Mesenchymal stem cell of Wharton's jelly (primary cell): ENCODE measurements around the genes UBL7, CLK3 and C15orf39.

DNA sequence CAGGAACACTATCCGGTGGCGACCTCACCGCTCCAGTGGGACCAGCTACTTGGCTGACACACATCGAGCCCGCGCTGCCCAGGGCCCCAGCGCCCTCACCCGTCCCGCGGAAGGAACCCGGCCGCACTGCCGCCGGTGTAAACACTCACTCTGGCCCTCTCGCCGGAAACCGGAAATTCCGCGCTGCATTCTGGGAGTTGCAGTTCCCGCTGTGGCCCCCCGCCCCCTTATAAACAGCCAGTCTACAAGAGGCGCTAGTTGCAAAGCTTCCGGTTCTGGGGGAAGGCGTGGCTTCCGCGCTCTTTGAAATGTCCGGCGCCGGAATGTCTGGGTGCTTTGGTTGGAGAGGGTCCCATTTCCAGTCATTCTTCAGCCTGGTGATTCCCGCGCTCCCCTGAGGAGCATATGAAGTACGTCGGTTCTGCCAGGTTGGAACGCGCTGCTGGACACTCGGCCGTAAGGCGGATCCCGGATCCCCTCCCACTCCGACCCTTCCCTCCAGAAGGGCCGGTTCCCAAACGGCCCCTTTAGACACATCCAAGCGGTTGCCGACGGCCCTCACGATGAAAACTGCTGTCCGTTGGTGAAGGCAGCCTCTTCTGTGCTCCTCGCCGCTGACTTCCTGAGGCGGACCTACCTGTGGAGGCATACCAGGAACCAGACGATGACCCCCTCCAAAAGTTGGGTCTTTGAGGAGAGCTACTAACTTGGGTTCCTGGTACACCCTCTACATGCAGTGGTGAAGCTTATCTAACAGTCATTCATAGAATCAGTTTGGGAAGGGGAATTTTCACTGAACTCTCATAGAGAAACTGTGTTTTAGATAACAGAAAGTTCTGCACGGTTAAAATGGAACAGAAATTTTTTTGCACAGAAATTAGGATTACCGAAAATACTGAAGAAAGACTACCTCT is at the start of gene UBL7:
TSS of gene UBL7 (minus strand) at position 152 of the 914 bp plus-strand sequence.
- CAGE, long polyA plus RNA: no peak

GRCh38 chr15:74595696-74596003 is 20.0 kb upstream of the CLK3 start:
- CAGE, long polyA plus RNA: no peak

GRCh38 chr15:74615104-74615993 is at the start of gene CLK3:
TSS of gene CLK3 (plus strand) at chr15:74615836.
- CAGE, long polyA plus RNA: no peak

DNA sequence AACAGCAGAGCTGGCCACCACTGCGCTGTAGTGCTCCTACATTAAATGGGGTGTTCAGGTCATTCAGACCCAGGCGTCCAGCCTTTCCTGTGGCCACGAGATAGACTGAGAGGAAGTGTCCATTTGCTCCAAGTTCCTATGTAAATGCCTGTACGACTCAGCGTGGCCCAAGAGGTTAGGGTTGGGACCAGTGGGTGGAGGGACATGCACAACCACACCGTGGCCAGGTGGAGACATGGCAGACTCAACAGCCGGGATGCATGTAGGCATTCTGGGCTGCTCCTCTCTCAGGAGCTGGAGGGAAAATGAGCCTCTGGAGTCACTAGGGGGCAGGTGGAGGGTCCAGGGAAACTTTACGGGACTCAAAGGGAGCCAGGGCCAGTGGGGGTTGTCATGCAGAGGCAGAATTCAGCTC is 7.8 kb downstream of the CLK3 start:
- CAGE, long polyA plus RNA: no peak

- CAGE, long polyA plus RNA: no peak
Observed at GRCh38 chr15:74625347-74625758, 9.7 kb downstream of the CLK3 start.

DNA sequence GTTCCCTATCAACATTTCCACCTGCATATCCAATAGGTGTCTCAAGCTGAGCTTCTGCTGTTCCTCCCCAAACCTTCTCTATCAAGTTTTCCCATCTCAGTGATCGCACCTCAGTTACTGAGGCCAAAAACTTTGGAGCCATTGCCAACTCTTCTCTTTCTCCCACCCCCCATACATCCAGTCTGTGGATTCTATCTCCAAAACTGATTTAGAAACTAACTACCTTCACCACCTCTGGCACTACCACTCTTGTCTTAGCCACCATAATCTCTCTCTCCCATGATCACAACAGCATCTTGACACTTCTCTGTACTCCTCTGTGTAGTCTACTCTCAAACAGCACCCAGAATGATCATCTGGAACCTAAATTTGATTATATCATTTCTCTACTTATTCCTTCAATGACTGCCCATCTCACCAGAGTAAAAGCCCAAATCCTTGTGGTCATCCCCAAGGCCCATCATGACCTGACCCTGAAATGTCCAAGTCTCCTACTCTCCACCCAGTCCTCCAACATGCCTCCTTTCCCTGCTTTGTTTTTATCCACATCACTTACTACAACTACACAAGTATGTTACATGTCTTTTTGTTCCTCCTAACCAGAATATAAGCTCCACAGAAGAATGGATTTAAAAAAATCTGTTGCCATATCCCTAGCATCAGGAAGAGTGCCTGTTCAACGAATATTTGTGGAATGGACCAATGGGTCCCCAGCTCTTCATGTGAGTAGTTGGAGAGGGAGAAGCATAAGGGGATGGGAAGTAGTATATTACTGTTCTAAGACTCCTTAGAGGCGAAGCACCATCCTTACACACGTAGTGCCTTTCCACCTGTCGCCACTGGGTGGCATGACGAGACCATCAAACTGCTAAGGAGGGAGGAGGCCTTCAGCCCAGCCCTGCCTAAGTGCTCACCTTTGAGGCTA is 19.1 kb downstream of the CLK3 start:
- CAGE, long polyA plus RNA: no peak

DNA sequence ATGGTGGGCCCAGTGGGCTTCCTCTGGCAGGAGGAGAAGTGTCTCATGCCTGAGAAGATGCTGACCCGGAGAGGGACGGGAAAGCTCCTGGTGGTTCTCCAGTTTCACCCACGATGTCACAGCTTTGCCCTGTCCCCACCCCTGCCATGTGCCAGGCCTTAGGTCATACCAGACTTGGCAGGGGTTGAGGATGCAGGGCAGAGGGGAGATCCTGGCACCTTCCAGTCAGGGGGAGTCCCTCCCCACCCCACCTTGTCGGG is 9.1 kb upstream of the LMAN1L start:
- CAGE, long polyA plus RNA: no peak

GRCh38 chr15:74815867-74816564 is 3.4 kb downstream of the LMAN1L start:
- CAGE, long polyA plus RNA: no peak

DNA sequence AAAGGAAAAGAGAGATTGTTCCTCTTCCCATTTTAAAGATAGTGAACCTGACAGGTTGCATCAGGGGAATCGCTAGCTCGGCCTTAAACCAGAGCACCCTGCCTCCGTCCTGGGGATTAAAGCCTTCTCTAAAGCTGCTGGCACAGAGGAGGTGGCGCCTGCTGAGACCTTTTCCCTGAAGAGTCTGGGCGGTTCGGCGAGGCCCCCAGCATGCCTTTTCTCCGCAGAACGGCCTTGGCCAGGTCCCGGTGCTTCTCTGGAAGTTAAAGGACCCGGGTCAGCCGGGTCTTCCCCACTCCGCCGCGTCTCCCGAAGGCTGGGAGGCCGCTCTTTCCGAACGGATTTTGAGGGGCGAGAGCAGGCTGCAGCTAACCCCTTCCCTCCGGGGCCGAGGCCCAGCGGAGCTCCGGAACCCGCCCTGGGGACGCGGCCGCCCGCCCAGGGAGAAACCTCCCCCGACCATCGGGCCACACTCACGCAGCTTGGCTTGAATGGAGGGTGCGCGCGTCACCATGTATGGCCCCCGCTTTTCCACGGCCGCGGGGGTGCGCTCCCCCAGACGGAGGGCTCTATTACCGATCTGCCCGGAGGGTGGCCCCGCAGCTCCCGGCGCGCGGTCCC is 431 bp downstream of the FAM219B start:
- CAGE, long polyA plus RNA: no peak

DNA sequence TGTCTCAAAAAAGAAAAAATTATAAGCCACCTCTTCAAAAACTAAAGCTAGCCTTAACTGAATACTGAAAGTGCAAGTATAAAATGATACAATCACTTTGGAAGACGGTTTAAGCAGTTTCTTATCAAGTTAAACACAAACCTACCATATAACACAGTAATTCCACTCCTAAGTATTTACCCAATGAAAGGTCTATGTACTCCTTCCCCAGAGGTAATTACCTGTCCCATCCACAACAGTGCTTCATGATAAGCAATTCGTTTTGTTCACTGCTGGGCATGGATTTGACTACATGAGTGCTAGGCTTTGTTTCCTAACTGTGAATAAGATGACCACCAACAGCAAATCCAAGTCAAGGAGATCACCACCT is 4.3 kb downstream of the COX5A start:
- CAGE, long polyA plus RNA: no peak

GRCh38 chr15:74958058-74959017 is 1.8 kb upstream of the RPP25 start:
- CAGE, long polyA plus RNA: no peak

DNA sequence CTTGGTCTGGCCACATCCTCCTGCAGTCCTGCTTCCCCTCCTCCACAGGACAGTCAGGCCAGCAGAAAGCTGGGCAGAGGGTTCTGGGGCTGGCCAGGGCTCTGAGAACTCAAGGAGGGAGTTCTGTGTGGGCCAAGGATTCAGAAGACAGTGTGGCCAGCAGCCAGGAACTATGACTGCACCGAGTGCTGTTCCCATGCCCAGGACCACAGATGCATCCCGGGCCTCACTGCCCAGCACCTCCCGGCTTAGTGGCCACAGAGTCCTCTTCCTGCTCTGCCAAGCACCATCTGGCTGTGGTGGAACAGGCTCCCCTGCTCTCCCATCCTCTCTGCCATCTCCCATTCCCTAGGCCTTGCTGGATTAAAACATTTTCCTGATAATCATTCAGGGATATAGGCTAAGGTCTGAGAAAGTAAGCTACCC is 21.2 kb upstream of the C15orf39 start:
- CAGE, long polyA plus RNA: no peak

GRCh38 chr15:75195489-75195826 is 6.2 kb upstream of the C15orf39 start:
- CAGE, long polyA plus RNA: no peak

- CAGE, long polyA plus RNA: no peak
Observed at GRCh38 chr15:75201335-75201980, at the start of gene C15orf39. TSS of gene C15orf39 (plus strand) at chr15:75201882.

- CAGE, long polyA plus RNA: no peak
Observed at GRCh38 chr15:75203443-75203642, 1.7 kb downstream of the C15orf39 start.

DNA sequence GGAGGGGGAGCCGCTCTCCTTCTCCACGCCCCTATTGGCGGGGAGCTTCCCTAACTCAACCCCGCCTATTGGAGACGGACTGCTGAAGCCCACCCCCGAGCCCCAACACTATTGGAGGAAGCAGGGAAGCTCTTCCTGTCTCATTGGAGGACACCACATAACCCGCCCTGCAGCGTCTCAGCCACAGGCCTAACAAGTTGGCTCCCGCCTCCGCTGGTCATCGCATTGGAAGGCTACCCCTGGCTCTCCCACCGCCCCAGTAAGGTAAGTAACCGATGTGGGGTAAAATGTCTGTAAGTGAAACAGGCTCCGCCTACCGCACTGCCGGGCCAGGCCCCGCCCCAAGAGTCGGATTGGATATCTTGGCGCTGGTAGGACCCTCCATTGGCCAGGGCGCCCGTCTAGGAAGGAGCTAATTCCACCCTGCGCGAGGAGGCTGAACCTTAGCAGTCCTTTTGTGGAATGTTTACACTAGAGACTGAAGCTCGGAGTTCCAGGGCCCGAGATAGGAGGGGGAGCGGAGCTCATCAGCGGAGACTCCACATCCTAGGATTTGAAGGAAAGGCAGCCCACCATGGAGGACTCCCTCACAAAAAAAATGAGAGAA is 459 bp upstream of the SIN3A start:
- CAGE, long polyA plus RNA: no peak

DNA sequence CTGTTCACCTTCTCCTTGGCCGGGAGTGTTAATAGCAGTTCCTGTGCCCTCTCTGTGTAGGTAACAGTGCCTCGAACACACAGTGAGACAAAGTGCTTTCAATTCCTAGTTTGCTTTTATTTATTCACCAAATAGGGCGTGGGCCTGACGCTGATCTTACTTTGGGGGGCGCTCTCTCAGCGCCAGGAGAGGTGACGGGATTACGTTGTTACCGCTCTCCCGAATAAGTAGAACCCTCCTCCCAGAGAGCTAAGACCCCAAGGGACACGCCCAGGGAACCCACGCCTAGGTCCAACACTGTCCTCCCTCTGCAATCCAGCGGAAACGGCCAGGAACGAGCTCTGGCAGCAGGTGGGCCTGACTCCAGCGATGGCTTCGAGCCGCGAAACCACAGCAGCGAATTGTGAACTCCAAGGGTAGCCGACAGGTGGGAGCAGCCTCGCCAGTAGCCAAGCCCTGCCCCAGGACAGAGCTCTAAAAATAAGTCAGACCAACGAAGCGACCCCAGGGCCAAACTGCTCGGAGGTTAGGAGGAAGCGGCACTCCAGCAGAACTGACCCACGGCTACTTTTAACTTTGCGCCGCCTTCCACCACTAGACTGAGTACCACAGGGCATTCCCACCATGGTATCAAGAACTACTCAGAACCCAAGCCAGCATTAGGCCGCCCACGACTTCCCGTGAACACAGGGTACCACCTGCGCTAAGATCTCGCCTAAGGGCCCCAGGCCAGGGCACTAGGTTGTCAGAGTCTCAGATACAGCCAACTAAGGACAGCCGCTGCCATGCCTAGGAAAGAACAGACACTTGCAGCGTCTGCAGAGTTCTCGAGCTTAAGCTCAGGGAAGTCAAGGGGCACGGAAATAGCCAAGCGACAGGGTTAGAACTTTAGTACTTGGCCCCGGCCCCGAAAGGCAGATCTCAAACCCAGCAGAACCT is 1.6 kb upstream of the SIN3A start:
- CAGE, long polyA plus RNA: no peak

- CAGE, long polyA plus RNA: no peak
Observed at GRCh38 chr15:75578335-75579162, 566 bp downstream of the PTPN9 start.

- CAGE, long polyA plus RNA: no peak
Observed at GRCh38 chr15:75673982-75674553, 26.4 kb downstream of the SNX33 start.

DNA sequence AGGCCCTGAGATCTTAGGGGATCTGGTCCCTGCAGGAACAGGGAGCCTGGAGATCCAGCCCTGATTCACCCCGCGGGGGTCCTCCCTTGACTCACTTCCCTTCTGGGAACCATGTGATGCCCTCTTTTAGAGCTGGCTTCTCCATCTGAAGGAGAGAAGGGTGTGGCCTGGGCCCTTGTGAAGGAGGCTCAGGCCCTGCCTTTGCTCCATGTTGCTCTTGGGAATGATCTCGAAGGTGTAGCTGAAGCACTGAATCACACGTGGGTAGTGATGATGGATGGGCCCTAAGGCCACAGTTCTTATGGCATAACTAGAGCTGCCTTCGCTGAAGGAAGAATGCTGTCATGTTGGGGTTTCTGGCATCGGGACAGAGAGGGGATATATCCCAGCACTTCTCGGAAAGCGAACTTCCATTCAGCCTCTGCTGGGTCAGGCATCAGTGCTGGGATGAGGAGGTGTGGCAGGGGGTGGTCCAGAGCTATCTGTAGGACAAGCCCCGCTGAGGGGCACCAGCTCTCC is 1.1 kb downstream of the CSPG4 start:
- CAGE, long polyA plus RNA: no peak